ENCODE data around the genes ACSS3 and KITLG.

GRCh38 chr12:80053036-80053416 is 46.3 kb upstream of the OTOGL start:
- CAGE, long polyA plus RNA, result no peak
- RRBS, result no CpG with 5 or more reads among the region's 4 CpGs

DNA sequence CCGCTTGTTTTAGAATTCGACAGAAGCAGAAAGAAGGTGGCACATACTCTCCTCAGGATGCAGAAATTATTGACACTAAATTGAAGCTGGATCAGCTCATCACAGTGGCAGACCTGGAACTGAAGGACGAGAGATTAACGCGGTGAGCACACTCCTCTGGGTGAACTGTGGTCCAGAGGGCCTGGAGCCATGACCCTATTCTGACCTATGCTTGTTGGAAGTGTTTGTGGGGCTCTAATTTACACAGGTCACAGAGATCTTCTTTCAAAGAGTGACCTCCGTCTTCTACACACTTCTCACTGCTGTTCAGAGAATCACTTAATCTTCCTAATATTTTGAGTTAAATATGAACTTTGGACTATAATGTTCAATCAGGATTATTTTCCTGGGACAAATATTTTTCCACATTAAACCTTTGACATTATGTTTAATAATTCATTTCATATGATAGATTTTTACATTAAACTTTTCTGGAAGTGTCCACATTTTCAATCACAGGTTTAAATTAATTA is 72.4 kb upstream of the MYF6 start:
- CAGE, long polyA plus RNA, result no peak
- RRBS, result no CpG with 5 or more reads among the region's 6 CpGs

GRCh38 chr12:80708436-80709126 is 1.1 kb downstream of the MYF6 start:
- CAGE, long polyA plus RNA, result no peak
- RRBS, result 30% methylated on average over 11 of the region's 43 CpGs

GRCh38 chr12:81077308-81078487 is at the start of gene ACSS3:
Gene ACSS3 (plus strand): TSS chr12:81078079.
- CAGE, long polyA plus RNA, result no peak
- RRBS, result 3% methylated on average over 13 of the region's 56 CpGs

DNA sequence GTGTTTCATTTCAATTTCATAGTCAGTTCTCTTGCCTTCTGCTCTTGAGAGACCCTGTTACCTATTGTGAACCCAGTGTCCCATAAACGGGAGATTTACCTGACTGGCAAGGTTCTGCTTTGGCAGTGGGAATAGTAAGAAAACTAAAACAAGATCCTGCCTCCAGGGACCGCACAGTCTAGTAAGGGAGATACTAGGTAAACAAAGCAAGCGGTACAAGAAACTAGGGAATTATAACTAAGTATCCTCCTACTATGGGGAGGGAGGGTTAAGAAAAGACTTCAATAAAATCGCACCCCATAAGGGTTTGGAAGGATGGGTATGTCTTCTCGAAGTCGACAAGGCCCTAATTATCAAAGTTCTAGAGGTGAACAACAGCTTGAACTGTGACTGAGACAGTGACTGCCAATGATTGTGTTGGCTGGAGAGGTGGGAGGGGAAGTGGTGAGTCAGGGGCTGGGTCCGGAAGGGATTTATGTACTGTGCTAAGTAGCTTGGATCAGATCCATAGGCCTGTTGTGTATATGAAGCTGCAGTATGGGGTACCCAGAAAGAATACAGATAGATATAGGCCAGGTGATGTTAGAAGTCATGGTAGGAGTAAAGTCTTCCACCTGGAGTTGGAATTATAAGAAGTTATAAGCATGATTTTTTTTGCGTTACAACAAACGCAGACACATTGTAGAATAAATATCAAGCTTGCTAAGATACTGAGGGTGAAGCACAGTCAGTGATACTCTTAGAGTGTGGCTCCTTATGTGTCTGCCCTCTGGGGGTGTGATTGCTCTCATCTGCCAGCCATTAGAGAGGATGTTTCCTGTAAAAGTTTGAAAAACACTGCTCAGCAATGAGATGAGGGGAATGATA is 923 bp downstream of the ACSS3 start:
- CAGE, long polyA plus RNA, result no peak
- RRBS, result no CpG with 5 or more reads among the region's 9 CpGs

DNA sequence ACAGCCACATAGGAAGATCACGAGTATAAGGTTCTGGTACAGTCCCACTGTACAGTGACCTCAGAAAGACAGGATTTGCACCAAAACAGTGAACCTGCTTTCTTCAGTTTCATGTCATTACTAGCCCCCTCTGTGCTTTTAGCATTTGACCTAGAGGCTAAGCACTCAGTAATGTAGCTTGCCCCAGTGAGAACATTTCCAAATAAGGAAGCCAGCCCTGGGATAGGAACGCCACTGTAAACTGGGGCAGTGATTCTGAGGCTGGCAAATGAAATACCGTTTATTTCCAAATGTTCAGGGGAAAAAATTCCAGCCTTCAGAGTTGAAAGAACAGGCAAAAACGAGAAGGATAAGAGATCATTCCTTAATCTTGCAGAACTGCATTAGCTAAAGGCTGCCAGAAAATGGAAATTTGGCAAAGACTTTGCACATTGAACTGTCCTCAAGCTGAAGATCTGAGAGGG is 41.8 kb upstream of the PPFIA2 start:
- CAGE, long polyA plus RNA, result no peak
- RRBS, result no CpG with 5 or more reads among the region's 4 CpGs

GRCh38 chr12:82357710-82358056 is 504 bp downstream of the CCDC59 start:
- CAGE, long polyA plus RNA, result no peak
- RRBS, result no CpG with 5 or more reads among the region's 8 CpGs

DNA sequence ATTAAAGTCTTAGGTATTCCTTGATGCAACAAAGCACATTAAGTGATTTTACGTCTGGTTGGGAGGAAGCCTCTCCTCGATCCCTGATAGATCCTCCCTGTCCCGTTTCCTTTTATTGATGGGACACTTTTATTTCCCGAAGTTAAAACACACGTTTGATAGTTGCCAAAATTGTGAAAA is 1.2 kb downstream of the TMTC2 start:
- CAGE, long polyA plus RNA, result no peak
- RRBS, result no CpG with 5 or more reads among the region's 5 CpGs

- CAGE, long polyA plus RNA, result no peak
- RRBS, result no CpG with 5 or more reads among the region's 5 CpGs
Observed at GRCh38 chr12:82740320-82740871, 53.7 kb downstream of the TMTC2 start.

DNA sequence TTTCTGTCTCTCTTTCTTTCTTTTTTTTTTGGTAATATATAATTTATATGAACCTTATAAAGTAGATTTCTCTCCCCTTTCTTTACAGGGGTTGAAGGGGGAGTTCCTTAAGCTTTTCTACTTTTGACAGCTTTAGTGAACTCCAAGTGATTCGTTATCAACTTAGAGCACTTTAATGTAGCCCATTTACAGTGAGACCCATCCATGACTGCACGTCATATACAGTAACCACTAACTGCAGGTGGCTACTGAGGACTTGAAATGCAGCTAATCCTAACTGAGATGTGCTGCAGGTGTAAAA is 528 bp downstream of the LRRIQ1 start:
- CAGE, long polyA plus RNA, result no peak
- RRBS, result no CpG with 5 or more reads among the region's 2 CpGs

GRCh38 chr12:85805284-85806063 is 30.7 kb downstream of the RASSF9 start:
- CAGE, long polyA plus RNA, result no peak
- RRBS, result no CpG with 5 or more reads among the region's 9 CpGs

GRCh38 chr12:86601095-86601552 is 344.9 kb upstream of the MGAT4C start:
- CAGE, long polyA plus RNA, result no peak
- RRBS, result no CpG with 5 or more reads among the region's 13 CpGs

DNA sequence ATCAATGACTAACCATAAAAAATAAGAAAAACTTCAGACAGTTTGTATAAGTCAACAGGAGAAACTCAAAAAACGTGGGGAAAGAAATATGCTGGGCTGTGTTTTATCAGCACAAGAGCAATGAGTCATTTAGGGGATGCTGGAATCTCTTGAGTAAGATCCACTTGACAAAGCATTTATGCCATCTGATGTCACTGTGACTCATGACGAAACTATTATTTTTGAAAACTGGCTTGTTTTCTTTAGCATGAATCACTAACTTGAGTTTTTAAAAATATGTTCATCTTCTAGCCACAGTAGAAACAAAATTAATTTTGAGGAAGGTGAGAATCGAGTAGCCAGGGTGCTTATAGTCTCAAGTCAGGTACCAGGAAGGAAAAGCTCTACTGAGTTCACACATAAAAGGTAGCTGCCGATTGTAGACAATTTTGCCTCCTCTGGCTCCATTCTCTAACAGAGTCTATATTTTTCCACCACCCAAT is 456.2 kb upstream of the MGAT4C start:
- CAGE, long polyA plus RNA, result no peak
- RRBS, result no CpG with 5 or more reads among the region's 4 CpGs

DNA sequence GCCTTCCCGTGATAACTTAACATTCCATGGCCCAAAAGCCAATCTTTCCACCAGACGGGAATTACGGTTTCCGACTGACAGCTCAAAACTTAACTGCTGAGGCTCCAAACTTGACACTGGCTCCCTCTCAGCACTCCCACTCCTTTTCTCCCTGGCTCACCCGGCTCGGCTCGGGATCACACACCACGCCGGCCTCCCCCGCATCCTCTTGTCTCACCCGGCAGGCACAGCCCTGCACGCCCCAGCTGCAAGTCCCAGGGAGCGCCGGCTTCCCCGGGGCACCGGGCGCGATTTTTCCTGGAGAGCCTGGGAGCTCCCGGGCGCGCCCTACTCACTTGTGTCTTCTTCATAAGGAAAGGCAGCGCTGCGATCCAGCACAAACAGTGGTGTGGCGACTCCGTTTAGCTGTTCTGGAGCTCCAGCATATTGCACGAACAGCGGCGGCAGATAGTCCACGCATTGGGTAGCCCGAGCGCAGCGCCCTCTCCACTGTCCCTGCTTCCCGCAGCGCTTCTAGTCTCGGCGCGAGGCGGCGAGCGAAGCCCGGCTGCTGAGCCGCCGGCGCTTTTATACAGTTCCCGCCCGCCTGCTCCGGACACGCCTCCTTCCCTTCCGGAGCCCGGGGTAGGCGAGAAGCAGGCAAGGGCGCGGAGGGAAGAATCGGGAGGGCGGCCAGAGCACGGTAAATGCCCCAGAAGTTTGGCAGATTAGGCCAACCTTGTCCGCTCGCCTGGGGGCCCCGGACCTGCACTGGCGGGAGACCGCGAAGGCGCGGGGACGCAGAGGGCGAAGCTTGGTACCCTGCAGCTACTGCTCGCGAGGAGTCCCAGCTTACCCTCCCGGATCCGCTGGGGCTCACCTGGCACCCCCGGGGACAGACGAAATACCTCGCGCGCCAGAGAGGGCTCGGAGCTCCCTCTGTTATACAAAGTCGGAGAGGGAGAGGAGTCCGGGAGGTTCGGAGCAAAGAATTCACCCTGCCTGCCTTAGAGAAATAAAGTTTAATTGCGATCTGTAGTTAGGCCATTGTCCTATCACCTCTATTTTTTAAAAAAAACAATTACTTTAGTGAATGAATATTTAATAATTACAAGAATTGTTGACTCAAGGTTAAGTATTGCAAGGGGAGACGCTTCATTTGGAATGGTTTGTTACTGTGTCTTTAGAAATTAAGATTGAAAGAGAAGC is at the start of gene KITLG:
Gene KITLG, minus strand, starts transcription at position 543 of the 1,188 bp plus-strand sequence.
- CAGE, long polyA plus RNA, result no peak
- RRBS, result 2% methylated on average over 26 of the region's 81 CpGs

- CAGE, long polyA plus RNA, result no peak
- RRBS, result no CpG with 5 or more reads among the region's 5 CpGs
Observed at GRCh38 chr12:89238453-89239286, 113.6 kb downstream of the DUSP6 start.

DNA sequence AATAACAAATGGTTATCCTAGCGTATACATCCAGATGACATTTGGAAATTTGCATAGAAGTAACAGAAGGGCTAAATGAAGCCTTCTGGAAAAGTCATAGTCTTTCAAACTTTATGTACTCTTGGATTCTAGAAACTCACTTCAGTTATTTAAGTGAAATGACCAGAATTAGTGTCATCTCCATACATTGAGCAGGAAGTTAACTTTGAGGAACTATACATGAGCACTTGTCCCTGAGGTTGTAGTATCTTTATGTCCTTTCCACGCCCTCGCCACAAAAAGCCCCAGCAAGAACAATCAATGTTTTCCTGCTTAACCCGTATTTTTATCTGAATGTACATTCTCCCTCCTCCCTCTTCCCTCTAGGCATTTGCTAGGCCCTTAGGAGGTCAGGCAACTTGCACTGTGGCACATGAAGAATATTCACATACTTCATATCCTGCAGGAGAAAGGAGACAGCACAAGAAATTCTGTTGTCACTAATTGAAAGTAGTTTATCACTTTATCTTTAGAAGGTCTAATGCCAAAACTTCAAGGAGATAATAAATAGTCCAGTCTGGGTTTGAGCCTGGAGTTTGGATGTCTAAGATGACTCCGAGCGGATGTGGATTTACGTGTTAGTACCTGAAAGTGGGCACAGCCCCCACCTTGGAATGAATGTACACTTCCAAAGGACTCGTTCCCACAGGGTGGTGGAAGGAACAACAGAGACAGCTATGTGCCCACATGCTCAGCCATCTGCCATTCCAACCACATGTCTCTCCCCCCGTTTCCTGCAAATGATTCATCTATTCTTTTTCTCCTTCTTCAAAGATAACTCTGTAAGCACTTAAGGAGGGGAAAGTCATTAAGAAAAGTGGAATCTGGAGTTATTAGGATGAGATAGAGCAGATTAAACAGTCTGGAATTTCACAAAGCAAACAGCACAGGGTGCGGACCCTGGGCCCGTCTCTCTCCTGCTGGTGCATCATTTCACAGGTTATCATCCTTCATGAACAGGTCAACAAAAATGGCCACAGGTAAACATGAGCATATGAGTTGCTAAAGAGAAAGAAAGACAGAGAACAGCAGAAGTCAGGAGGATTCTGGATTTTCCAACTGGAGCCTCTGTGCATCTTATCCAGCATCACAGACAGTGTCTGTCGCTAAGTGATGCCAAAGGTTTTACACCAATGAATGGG is 18.4 kb upstream of the DUSP6 start:
- CAGE, long polyA plus RNA, result no peak
- RRBS, result no CpG with 5 or more reads among the region's 12 CpGs

- CAGE, long polyA plus RNA, result no peak
- RRBS, result no CpG with 5 or more reads among the region's 1 CpG
Observed at GRCh38 chr12:89548718-89549145, 22.9 kb upstream of the POC1B start.

- CAGE, long polyA plus RNA, result no peak
- RRBS, result no CpG with 5 or more reads among the region's 2 CpGs
Observed at GRCh38 chr12:89630470-89630923, 78.1 kb downstream of the ATP2B1 start.

GRCh38 chr12:89634732-89635378 is 73.8 kb downstream of the ATP2B1 start:
- CAGE, long polyA plus RNA, result no peak
- RRBS, result no CpG with 5 or more reads among the region's 5 CpGs

GRCh38 chr12:89951246-89951608 is 242.6 kb upstream of the ATP2B1 start:
- CAGE, long polyA plus RNA, result no peak
- RRBS, result no CpG with 5 or more reads among the region's 2 CpGs

All from BJ (cell line).